ENCODE measurements around a stretch of chr16.

DNA sequence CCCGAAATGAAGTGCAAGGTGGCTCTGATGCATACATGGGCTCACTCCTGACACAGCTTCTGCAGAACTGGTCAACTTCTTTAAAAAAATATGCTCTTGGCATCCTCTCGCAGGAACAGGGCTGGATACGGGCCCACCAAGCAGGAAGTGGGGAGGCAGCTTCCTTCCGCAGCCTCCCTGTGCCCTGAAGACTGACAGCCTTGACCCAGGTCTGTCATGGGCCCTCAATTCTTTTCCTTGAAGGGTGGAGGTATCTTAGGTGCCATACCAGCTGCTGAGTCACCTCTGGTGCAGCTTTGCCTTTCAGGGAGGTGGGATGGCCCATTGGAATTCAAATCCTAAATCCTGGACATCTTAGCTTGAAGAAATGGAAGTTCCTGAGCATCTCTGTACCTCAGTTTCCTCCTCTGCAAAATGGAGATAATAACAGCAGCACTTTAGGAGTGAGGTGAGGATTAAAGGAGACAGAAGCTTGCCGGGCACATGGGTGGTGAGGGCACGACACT, 73.1 kb downstream of the N4BP1 start:
- PRO-cap, 6 experiments = peak in 1 of 6 experiments; most common plus-strand start position 262 of the sequence (in 1); most common minus-strand start position 69 of the sequence (in 1)
- RAMPAGE, long total RNA, 2 experiments = no peak in any of the 2 experiments
- RRBS = 35% methylated on average over 2 of the region's 6 CpGs

- PRO-cap, 6 experiments = no peak in any of the 6 experiments
- RAMPAGE, long total RNA, 2 experiments = no peak in any of the 2 experiments
- RRBS = no CpG with 5 or more reads among the region's 7 CpGs
Measured at GRCh38 chr16:49010074-49010718, 271.4 kb downstream of the CBLN1 start.

GRCh38 chr16:50158159-50159022, 5.3 kb downstream of the TENT4B start:
- PRO-cap, 6 experiments = no peak in any of the 6 experiments
- RAMPAGE, long total RNA, 2 experiments = no peak in any of the 2 experiments
- RRBS = no CpG with 5 or more reads among the region's 7 CpGs

- PRO-cap, 6 experiments = no peak in any of the 6 experiments
- RAMPAGE, long total RNA, 2 experiments = start-site peak on the plus strand in 1 of 2 experiments, at chr16:50224905-50225010 at its widest, 9 reads per replicate
- RRBS = no CpG with 5 or more reads among the region's 3 CpGs
Measured at GRCh38 chr16:50224749-50225074, 41.6 kb upstream of the ADCY7 start.

GRCh38 chr16:50275511-50275931, 9.2 kb downstream of the ADCY7 start:
- PRO-cap, 6 experiments = no peak in any of the 6 experiments
- RAMPAGE, long total RNA, 2 experiments = no peak in any of the 2 experiments
- RRBS = no CpG with 5 or more reads among the region's 4 CpGs

GRCh38 chr16:50323407-50324168, 45.2 kb downstream of the BRD7 start:
- PRO-cap, 6 experiments = no peak in any of the 6 experiments
- RAMPAGE, long total RNA, 2 experiments = no peak in any of the 2 experiments
- RRBS = no CpG with 5 or more reads among the region's 10 CpGs

- PRO-cap, 6 experiments = no peak in any of the 6 experiments
- RAMPAGE, long total RNA, 2 experiments = no peak in any of the 2 experiments
- RRBS = 22% methylated on average over 3 of the region's 30 CpGs
Measured at GRCh38 chr16:50591672-50592924, 43.9 kb downstream of the NKD1 start.

DNA sequence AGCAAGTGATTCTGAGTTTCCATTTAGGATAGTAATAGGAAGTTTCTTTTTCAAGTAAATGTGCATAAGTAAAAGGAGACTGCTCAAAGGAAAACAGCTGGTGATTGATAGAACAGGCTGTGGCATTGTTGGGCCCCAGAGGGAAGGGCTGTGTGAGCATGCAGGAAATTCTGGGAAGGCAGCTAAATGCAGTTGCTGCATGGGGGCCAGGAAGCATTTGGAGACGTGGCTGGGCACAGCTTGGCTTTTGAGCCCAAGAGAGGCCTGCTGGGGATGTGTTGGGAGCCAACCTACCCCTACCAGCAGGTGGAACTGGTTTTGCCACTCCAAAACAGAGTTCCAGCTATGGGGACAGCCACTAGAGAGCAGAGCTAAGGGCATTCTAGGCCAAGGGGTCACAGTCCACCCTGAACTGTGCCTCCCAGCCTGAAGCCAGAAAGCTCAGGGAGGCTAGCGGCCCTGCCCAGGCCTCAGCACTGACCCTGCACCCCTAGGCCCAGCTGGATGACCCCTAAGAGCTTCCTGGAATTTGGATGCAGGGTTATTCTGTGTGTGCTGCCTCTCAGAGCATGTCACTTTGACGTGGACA, 12.5 kb downstream of the SNX20 start:
- PRO-cap, 6 experiments = no peak in any of the 6 experiments
- RAMPAGE, long total RNA, 2 experiments = no peak in any of the 2 experiments
- RRBS = no CpG with 5 or more reads among the region's 3 CpGs

- PRO-cap, 6 experiments = no peak in any of the 6 experiments
- RAMPAGE, long total RNA, 2 experiments = no peak in any of the 2 experiments
- RRBS = no CpG with 5 or more reads among the region's 11 CpGs
Measured at GRCh38 chr16:50718977-50719632, 22.8 kb upstream of the CYLD start.

- PRO-cap, 6 experiments = no peak in any of the 6 experiments
- RAMPAGE, long total RNA, 2 experiments = no peak in any of the 2 experiments
- RRBS = no CpG with 5 or more reads among the region's 8 CpGs
Measured at GRCh38 chr16:51181019-51182033, 30.3 kb upstream of the SALL1 start.

GRCh38 chr16:51556965-51557612, 406.0 kb upstream of the SALL1 start:
- PRO-cap, 6 experiments = no peak in any of the 6 experiments
- RAMPAGE, long total RNA, 2 experiments = no peak in any of the 2 experiments
- RRBS = 47% methylated on average over 2 of the region's 8 CpGs

- PRO-cap, 6 experiments = no peak in any of the 6 experiments
- RAMPAGE, long total RNA, 2 experiments = no peak in any of the 2 experiments
- RRBS = no CpG with 5 or more reads among the region's 6 CpGs
Measured at GRCh38 chr16:51645545-51645895, 494.4 kb upstream of the SALL1 start.

DNA sequence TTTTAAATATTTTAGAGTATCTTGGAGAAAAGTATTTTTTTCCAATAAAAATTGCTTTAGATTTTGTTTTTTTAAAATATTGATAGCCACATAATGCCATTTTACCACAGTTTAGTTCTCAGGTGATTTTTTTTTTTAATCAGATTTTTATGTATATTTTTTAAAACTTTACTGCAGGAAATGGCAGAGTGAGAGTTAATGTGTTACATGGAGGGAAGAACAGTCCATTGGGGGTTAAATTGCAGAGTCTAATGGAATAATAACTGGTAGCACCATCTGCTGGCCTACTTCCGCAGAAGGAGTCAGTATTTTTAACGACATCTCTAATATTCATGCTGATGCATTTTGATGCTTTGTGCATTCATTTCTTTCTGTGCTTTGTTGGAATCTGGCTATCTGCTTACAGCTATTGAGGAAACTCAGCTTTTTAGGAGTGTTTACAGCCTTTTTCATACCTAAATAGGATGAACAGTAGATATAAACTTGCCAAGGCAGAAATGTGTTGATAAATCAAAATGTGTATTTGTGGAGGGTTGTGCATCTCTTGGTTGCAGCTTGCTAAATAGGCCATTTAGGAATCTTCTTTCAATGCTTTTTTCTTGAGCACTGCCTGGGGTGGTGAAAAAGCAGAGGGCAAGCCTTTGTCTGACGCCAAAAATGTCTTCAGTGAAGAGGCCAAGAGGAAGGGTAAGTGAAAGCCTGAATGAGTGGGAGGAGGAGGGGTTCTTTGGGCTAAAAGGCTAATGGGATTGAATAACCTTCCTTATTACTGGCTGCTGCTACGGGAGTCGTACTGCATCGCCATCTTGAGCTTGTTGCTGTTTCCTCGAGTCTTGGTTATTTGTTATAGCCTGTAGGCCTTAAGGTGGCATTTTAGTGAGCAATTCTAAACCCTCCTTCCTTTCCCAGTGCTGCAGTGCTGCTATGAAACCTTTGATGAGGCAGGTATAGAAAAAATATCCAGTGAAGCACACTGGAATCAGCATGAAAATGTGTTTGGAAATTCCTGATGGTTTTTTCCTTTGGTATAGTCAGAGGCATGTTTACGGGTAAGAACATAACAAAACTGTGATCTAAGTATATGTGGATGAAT, 153.2 kb downstream of the CHD9 start:
- PRO-cap, 6 experiments = peak in 2 of 6 experiments; most common plus-strand start position 764 of the sequence (in 1); most common minus-strand start position 693 of the sequence (in 1)
- RAMPAGE, long total RNA, 2 experiments = start-site peak on the plus strand in 1 of 2 experiments, centred at position 820 of the sequence, 57 reads per replicate
- RRBS = no CpG with 5 or more reads among the region's 8 CpGs

DNA sequence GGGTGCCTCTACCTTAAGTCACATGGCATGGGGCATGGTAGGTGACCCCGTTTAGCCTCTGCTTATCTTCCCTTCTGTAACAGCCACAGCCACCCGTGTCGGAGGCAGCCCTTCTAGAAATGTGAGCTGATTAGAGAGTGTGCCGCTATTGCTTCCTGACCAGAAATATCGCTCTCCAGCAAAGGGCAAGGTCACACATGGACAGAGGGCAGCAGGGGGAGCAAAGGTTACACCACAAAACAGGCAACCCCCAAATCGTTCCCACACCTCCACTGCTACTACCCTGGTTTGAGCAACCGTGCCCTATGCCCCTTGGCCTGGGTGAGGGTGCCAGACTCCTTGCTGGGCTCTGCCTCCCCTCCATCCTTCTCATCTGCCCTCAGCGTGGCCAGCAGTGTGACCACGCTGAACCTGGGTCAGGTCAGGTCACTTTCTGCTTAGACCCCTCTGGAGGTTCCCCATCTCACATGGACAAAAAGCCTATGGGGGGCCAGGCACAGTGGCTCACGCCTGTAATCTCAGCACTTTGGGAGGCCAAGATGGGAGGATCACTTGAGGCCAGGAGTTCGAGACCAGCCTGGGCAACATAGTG, 8.8 kb upstream of the AKTIP start:
- PRO-cap, 6 experiments = no peak in any of the 6 experiments
- RAMPAGE, long total RNA, 2 experiments = no peak in any of the 2 experiments
- RRBS = no CpG with 5 or more reads among the region's 11 CpGs

- PRO-cap, 6 experiments = no peak in any of the 6 experiments
- RAMPAGE, long total RNA, 2 experiments = no peak in any of the 2 experiments
- RRBS = no CpG with 5 or more reads among the region's 4 CpGs
Measured at GRCh38 chr16:53886813-53887030, 182.8 kb downstream of the FTO start.

- PRO-cap, 6 experiments = no peak in any of the 6 experiments
- RAMPAGE, long total RNA, 2 experiments = no peak in any of the 2 experiments
- RRBS = no CpG with 5 or more reads among the region's 4 CpGs
Measured at GRCh38 chr16:53955796-53956359, 251.9 kb downstream of the FTO start.

GRCh38 chr16:54063209-54064046, 223.2 kb downstream of the IRX3 start:
- PRO-cap, 6 experiments = no peak in any of the 6 experiments
- RAMPAGE, long total RNA, 2 experiments = no peak in any of the 2 experiments
- RRBS = no CpG with 5 or more reads among the region's 14 CpGs

DNA sequence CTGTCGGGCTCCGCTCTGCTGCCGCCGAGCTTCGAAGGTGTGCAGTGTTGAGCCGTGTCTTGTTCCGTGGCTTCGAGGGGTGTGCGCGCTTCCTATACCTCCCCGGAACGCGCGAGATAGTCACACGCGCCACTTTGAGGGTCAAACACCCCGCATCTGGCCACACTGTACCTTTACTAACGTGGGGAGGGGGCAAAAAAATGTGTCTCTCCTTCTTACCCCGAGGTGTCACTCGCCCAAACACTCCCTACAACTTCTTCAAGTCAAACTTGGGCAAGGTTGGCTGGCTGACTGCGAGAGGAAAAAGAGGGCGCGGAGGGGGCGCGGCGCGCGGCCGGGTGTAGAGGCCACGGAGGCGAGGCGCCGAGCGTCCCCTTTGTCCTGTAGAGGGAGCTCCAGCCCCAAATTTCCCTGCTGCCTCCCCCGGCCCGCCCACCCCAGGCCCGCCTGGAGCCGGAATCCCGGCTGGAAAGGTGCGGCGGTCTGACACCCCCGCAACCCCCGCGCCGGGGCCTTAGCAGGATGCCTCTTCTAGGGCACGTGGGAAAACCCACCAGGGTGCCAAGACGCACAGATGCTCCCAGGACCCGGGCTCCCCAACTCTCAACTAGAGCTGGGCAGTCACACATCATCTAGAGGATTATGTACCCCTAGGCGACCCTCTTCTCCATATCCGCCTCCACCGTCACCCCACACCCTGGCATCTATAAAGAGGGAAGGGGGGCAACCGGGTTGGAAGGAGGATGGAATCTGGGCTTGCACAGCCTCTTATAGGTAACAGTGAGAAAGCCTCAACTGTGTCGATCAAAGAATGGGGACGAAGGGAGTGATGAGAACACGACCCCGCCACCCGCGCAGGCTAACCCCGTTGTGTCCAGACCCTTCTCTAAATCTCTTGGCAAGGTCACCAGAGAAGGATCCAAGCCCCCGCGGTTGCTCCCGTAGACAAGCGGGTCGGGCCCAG, 4.2 kb downstream of the IRX3 start:
- PRO-cap, 6 experiments = peak in 2 of 6 experiments; most common plus-strand start position 543 of the sequence (in 2); most common minus-strand start position 389 of the sequence (in 1)
- RAMPAGE, long total RNA, 2 experiments = no peak in any of the 2 experiments
- RRBS = 6% methylated on average over 17 of the region's 64 CpGs

DNA sequence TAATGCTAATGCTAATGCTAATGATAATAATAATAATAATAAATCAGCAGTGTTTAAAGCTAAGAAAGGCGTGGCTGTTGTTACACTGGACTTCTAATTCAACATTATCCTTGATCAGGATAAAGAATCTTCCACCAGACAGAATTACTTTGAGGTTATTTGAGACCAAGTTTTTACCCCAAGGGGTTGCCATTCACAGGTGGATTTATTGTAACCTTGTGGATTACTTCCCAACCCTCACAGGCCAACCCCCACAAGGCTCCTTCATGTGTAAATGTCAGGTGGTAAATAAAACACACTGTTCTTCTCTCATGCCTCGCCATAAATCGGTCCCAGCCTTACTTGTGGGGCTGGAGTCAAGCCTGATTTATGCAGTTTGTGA, 98.5 kb upstream of the IRX3 start:
- PRO-cap, 6 experiments = no peak in any of the 6 experiments
- RAMPAGE, long total RNA, 2 experiments = no peak in any of the 2 experiments
- RRBS = no CpG with 5 or more reads among the region's 3 CpGs

GRCh38 chr16:54411396-54411979, 124.9 kb upstream of the IRX3 start:
- PRO-cap, 6 experiments = peak in 1 of 6 experiments; most common plus-strand start chr16:54411741 (in 1); most common minus-strand start chr16:54411621 (in 1)
- RAMPAGE, long total RNA, 2 experiments = no peak in any of the 2 experiments
- RRBS = no CpG with 5 or more reads among the region's 12 CpGs